Testis (tissue), 5 donors: Measurements from ENCODE around the genes CASTOR2, RCC1L, SPDYE15, CCL26 and CCL24.

DNA sequence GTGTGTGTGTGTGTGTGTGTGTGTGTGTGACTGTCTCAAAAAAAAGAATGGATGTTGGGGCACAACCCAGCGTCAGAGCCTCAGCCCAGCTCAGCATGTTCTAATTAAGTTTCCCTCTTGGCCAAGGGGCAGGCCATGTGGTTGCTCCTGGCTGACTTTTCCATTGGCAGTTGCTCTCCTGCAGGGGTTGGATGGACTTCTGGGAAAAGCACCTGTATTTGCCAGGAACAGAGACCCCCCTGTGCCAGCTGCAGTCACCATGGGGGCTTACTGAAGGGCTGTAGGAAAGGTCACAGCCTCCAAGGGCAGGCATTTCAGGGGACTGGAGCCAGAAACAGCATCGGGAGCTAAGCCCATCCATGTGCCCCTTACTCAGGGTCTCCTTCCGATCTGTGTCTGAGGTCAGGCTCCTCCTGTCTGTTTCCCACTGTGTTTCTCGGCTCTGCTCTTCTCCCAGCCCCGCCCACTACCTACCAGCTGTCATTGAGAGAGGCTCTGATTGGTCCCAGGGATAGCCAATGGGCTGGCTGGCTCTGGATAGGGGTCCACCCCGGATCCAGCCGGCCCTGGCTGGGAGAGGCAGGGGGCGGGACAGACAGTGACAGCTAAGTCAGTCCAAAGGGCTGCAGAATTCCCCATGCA lies 75.9 kb downstream of the CLIP2 start:
- PRO-cap, 3 experiments = peak in 1 of 3 experiments; most common plus-strand start position 573 of the sequence (in 1); most common minus-strand start position 451 of the sequence (in 1)
- RAMPAGE, long total RNA, 2 experiments = no peak in any of the 2 experiments
- RRBS = no CpG with 5 or more reads among the region's 8 CpGs

DNA sequence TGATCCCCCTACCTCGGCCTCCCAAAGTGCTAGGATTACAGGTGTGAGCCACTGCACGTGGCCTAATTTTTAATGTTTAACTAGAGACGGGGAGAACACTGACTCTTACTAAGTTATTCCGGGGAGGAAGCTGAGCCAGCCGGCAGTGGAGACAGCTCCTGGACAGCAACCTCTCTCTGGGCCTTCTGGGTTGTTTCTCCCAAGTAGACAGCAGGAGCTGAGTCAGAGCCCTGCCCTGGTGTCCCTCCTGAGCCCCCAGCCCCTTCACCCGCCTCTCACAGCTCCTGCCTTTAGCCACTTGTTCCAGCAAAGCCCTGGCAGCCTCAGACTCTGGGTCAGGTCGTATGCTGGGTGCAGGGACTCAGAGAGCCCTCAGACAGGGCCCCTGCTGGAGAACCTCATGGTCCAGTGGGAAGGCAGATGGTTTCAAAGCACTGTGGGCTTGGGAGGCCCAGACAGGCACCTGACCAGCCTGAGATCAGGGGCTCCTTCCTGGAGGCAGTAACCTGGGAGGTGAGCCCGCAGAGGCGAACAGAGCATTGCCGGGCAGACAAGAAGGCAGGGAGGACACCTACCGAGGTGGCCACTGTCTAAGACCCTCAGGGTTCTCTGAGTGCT lies 18.5 kb upstream of the GTF2IRD1 start:
- PRO-cap, 3 experiments = no peak in any of the 3 experiments
- RAMPAGE, long total RNA, 2 experiments = no peak in any of the 2 experiments
- RRBS = no CpG with 5 or more reads among the region's 11 CpGs

- PRO-cap, 3 experiments = no peak in any of the 3 experiments
- RAMPAGE, long total RNA, 2 experiments = no peak in any of the 2 experiments
- RRBS = no CpG with 5 or more reads among the region's 13 CpGs
These were observed 41.5 kb downstream of the GTF2IRD1 start for GRCh38 chr7:74495094-74495728.

DNA sequence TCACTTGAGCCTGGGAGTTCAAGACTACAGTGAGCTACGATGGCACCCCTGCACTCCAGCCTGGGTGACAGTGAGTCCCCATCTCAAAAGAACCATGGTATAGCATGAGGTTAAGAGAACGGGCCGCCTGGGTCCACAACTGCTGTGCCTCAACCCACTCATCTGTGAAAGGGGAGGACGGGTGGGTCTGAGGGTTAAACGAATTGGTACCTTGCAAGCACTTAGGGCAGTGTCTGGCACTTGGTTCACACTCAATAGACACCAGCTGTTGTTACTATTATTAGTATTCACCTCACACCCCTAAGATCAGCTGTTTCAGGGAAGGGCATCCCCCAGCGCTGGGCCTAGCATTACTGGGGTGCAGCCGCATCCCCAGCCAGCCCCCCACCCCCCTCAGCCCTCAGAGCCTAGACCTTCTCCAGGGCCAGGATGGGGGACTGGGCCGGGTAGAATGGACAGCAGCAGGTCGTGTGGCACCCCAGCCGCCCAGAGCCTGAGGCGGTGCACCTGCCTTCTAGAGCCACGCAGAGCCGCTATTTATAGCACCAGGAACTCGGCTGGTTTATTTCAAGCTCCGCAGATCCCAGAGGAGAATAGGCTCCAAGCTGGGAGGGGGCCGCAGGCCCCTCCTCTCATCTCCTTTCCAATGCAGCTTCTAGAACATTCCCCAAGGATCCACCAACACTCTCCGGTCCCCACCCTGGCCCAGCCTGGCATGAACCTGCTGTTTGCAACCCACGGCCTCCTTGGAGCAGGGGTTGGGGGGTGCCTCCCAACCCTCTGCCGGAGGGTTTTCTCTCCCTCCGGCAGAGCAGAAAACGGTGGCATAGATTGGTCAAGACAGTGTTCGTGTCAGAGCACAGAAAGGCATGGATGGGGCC lies 60.5 kb downstream of the GTF2IRD1 start:
- PRO-cap, 3 experiments = no peak in any of the 3 experiments
- RAMPAGE, long total RNA, 2 experiments = no peak in any of the 2 experiments
- RRBS = 93% methylated on average over 5 of the region's 22 CpGs

- PRO-cap, 3 experiments = no peak in any of the 3 experiments
- RAMPAGE, long total RNA, 2 experiments = no peak in any of the 2 experiments
- RRBS = no CpG with 5 or more reads among the region's 16 CpGs
These were observed 81.4 kb downstream of the GTF2IRD1 start for GRCh38 chr7:74534873-74535645.

- PRO-cap, 3 experiments = no peak in any of the 3 experiments
- RAMPAGE, long total RNA, 2 experiments = no peak in any of the 2 experiments
- RRBS = no CpG with 5 or more reads among the region's 6 CpGs
These were observed 100.5 kb downstream of the GTF2IRD1 start for GRCh38 chr7:74554271-74554623.

DNA sequence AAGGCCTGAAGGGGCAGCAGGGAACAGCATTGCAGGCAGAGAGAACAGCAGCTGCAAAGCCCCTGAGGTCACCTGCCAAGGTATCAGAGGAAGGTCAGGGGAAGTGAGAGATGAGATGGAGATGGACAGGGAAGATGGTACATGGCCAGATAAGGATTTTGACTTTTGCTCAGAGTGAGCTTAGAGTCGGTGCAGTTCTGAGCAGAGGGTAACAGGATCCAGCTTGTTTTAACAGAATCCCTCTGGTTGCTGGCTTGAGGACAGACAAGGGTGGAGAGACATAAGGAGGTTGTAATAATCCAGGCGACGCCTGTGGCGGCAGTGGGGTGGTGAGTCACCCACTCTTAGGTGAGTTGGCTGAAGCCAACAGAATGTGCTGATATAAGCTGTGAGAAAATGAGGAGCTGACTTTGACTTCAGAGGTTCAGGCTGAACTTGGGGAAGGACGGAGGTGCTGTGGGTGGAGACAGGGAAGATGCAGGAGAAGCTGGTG lies 82.2 kb upstream of the GTF2I start:
- PRO-cap, 3 experiments = no peak in any of the 3 experiments
- RAMPAGE, long total RNA, 2 experiments = no peak in any of the 2 experiments
- RRBS = no CpG with 5 or more reads among the region's 5 CpGs

- PRO-cap, 3 experiments = no peak in any of the 3 experiments
- RAMPAGE, long total RNA, 2 experiments = no peak in any of the 2 experiments
- RRBS = no CpG with 5 or more reads among the region's 13 CpGs
These were observed 67.7 kb upstream of the GTF2I start for GRCh38 chr7:74589698-74590243.

GRCh38 chr7:74963847-74964792 lies at the start of gene CASTOR2:
TSS of gene CASTOR2 (plus strand) at chr7:74964705.
- PRO-cap, 3 experiments = peak in 3 of 3 experiments; most common minus-strand start chr7:74964618 (in 2)
- RAMPAGE, long total RNA, 2 experiments = no peak in any of the 2 experiments
- RRBS = no CpG with 5 or more reads among the region's 69 CpGs

DNA sequence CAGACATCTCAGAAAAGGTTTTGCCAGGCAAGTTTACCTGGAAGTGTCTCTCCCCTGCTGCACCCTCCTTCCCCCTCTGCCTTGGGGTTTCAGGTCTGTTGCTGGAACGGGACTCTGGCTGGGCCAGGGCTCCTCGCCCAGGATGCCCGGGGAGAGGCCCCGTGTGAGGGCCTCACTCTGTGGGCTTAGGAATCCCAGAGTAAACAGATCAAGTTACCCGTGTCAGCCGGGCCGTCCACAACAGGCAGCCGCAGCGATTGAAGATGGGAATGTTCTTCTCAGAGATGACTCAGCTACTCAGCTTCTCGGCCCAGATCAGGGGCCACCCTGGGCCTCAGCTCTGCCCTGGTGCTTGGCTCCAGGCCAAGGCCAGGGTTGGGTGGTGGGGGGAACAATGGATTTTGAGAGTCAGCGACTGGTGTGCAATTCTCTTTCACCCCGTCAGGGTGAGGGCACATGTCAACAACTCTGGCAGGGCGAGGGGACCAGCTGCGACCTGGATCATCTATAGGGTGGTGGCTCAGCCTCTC lies 29.4 kb downstream of the CASTOR2 start:
- PRO-cap, 3 experiments = no peak in any of the 3 experiments
- RAMPAGE, long total RNA, 2 experiments = no peak in any of the 2 experiments
- RRBS = no CpG with 5 or more reads among the region's 14 CpGs

- PRO-cap, 3 experiments = peak in 3 of 3 experiments; most common plus-strand start chr7:75073552 (in 2); most common minus-strand start chr7:75073309 (in 2)
- RAMPAGE, long total RNA, 2 experiments = no peak in any of the 2 experiments
- RRBS = under 1% methylated on average over 22 of the region's 97 CpGs
These were observed at the start of gene RCC1L for GRCh38 chr7:75072956-75074202. TSS of gene RCC1L (minus strand) at chr7:75073802.

DNA sequence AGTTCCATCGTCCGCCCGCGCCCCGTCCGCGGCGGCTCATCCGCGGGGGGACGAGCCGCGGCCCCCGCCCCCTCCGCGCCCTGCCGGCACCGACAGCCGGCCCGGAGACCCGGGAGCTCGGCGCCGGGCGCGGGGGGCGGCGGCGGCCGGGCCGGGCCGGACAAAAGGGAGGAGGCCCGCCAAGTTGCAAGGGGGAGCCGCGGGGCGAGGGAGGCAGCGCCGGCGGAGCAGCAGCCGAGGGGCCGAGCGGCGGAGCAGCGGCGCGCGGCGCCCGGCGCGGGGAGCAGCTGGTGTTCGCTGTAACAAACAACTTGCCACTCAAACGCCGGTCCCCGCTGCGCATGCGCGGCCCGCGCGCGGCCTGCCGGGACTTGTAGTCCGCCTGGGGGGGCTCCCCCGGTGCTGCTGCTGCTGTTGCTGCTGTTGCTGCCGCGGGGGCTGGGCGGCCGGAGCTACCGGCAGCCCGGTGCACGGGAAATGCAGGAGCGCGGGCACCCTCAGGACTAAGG lies 43.1 kb upstream of the SPDYE13 start:
- PRO-cap, 3 experiments = no peak in any of the 3 experiments
- RAMPAGE, long total RNA, 2 experiments = no peak in any of the 2 experiments
- RRBS = no CpG with 5 or more reads among the region's 74 CpGs

- PRO-cap, 3 experiments = no peak in any of the 3 experiments
- RAMPAGE, long total RNA, 2 experiments = no peak in any of the 2 experiments
- RRBS = no CpG with 5 or more reads among the region's 9 CpGs
These were observed at the start of gene SPDYE15 for GRCh38 chr7:75335056-75335578. TSS of gene SPDYE15 (plus strand) at chr7:75335343.

- PRO-cap, 3 experiments = no peak in any of the 3 experiments
- RAMPAGE, long total RNA, 2 experiments = no peak in any of the 2 experiments
- RRBS = no CpG with 5 or more reads among the region's 7 CpGs
These were observed 52.6 kb downstream of the SPDYE5 start for GRCh38 chr7:75544459-75545355.

DNA sequence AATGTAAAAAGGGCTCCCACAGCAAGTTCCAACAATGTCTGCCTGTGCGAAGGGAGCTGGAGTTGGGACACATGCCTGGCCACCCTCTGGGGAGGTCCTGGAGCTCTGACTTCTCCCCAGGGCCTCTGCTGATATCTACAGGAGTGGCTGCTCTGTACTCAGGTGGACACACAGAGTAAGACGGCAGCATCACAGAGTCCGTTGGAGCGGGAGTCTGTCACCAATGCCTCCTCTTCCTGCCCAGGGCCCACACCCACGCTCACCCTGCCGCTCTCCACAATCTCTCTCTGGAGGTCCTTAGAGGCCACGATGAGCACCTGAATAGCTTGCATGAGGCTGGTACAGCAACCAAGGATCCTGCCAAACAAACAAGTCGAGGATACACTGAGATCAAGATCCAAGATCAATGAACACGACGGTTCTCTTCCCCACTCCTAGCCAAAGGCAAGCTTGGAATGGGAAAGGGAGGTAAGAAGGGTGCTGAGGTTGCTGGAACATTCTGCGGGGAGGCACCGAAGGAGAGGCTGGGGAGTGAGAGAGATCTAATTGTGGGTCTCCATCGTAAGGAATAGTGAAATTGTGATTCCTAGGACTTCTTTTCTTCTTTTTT lies 54.7 kb downstream of the SPDYE5 start:
- PRO-cap, 3 experiments = no peak in any of the 3 experiments
- RAMPAGE, long total RNA, 2 experiments = start-site peak on the minus strand in 1 of 2 experiments, centred at position 314 of the sequence, 42 reads per replicate
- RRBS = no CpG with 5 or more reads among the region's 13 CpGs

DNA sequence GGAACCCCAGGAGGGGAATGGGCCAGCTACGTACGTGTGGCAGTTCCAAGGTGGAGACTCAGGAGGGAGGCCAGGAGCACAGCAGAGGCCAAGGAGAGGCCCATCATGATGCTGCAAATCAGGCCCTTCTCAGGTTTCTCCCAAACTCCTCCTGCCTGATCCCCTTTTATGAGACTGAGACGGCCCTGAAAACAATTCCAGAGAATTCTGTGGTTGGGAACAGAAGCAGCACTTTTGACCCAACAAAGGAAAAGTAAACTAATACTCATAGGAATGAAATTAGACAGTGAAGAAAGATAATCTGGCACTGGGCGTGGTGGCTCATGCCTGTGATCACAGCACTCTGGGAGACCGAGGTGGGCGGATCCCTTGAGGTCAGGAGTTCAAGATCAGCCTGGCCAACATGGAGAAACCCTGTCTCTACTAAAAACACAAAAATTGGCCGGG lies at the start of gene CCL26:
Gene CCL26, minus strand, starts transcription at position 142 of the 447 bp plus-strand sequence.
- PRO-cap, 3 experiments = no peak in any of the 3 experiments
- RAMPAGE, long total RNA, 2 experiments = no peak in any of the 2 experiments
- RRBS = no CpG with 5 or more reads among the region's 7 CpGs

- PRO-cap, 3 experiments = no peak in any of the 3 experiments
- RAMPAGE, long total RNA, 2 experiments = no peak in any of the 2 experiments
- RRBS = no CpG with 5 or more reads among the region's 7 CpGs
These were observed at the start of gene CCL24 for GRCh38 chr7:75813675-75813935. TSS of gene CCL24 (minus strand) at chr7:75813806.

- PRO-cap, 3 experiments = no peak in any of the 3 experiments
- RAMPAGE, long total RNA, 2 experiments = no peak in any of the 2 experiments
- RRBS = no CpG with 5 or more reads among the region's 22 CpGs
These were observed 10.9 kb downstream of the RHBDD2 start for GRCh38 chr7:75889554-75890381.

- PRO-cap, 3 experiments = peak in 3 of 3 experiments; most common minus-strand start chr7:75914910 (in 3)
- RAMPAGE, long total RNA, 2 experiments = start-site peak on the minus strand in 1 of 2 experiments, at chr7:75914913-75914990 at its widest, 11 reads per replicate
- RRBS = 1% methylated on average over 11 of the region's 53 CpGs
These were observed 647 bp upstream of the POR start for GRCh38 chr7:75914004-75915012.

GRCh38 chr7:75934305-75934897 lies 19.4 kb downstream of the POR start:
- PRO-cap, 3 experiments = no peak in any of the 3 experiments
- RAMPAGE, long total RNA, 2 experiments = no peak in any of the 2 experiments
- RRBS = no CpG with 5 or more reads among the region's 6 CpGs